Measurements from ENCODE around the genes OR5AN1, MS4A12 and PTGDR2.

GRCh38 chr11:58727054-58727683, 4.6 kb downstream of the GLYAT start:
- RRBS = no CpG with 5 or more reads among the region's 2 CpGs

- RRBS = no CpG with 5 or more reads among the region's 9 CpGs
These were observed 5.9 kb downstream of the FAM111A start for GRCh38 chr11:59148432-59149130.

- RRBS = 19% methylated on average over 3 of the region's 11 CpGs
These were observed 2.1 kb downstream of the DTX4 start for GRCh38 chr11:59173873-59174625.

- RRBS = no CpG with 5 or more reads among the region's 5 CpGs
These were observed 4.7 kb downstream of the MPEG1 start for GRCh38 chr11:59207922-59208621.

DNA sequence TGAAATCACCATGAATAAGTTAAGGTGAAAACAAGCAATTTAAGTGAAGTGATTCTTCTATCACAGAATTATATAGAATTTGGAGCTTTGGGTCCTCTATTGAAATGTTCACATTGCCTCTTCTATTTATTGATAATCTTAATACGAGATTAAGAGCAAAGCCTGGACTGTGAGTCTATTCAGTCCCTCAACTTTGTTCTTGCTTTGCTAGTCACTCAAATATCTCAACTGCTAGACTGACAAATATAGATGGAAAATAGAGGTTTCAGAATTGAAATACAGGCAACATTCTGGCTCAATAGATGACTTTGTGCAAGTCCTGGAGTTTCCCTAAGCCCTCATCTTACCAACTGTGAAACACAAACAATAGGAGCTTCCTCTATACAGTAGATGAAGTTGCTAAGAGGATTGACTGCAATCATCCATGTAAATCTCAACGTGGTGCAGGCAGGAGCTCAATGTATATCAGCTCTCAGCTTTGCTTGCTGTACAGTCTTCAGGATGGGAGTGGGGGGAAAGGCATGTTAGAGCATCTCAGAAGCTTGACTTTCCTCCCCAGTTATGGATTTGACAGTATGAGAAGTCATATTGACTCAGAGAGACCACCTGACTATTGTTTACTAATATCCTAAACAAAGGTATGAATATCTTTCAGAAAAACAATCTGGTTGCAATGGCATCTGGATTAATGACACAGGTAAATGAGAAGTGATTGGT, 6.2 kb upstream of the MPEG1 start:
- RRBS = no CpG with 5 or more reads among the region's 2 CpGs

DNA sequence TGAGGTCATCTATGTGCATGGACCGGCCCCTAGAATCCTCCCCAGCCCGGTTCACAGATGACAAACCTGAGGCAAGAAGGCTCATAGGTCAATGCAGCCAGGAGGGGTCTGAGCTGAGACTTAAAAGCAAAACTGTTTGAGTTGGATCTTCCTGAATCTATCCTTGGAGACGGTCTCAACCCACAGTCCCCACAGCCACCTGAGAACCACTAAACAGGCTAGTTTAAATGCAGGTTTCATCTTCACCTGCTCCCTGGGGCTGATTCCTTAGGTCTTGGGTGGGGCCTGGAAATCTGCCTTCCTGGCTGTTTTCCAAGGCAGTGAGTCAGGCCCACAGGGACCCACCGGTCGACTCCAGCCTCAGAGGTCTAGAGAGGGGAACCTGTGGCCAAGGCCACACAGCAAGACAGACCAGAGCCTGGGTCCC, 55.3 kb upstream of the MPEG1 start:
- RRBS = no CpG with 5 or more reads among the region's 5 CpGs

- RRBS = no CpG with 5 or more reads among the region's 3 CpGs
These were observed at the start of gene OR5AN1 for GRCh38 chr11:59358605-59359075. Gene OR5AN1 (plus strand): TSS chr11:59358895.

DNA sequence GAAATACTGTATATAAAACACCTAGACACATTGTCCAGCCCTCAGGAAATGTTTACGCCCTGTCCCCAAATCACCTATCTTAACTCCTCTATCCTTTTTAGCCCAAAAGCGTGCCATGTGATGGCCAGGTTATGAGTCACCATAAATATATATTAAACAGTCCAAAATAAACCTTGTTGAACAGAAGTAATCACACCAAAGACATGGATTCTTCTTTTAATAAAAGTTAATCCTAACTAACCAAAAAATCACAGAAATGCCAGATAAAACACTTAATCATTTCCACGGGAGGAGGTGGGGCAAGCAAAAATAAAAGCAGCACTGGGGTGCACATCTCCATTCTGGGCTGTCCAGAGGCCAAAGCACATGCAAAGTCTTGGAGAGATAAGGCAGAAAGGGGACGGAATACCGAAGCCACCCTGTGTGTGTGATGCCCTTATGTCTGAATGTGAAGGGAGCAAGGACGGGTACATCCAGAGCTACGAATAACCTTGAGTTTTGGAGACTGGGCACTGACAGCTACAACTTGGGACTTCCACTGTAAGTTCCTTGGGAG, 1.1 kb downstream of the OSBP start:
- RRBS = no CpG with 5 or more reads among the region's 7 CpGs

- RRBS = 2% methylated on average over 13 of the region's 23 CpGs
These were observed 677 bp downstream of the STX3 start for GRCh38 chr11:59755697-59756409.

- RRBS = no CpG with 5 or more reads among the region's 7 CpGs
These were observed 1.6 kb upstream of the MS4A6A start for GRCh38 chr11:60184273-60184997.

DNA sequence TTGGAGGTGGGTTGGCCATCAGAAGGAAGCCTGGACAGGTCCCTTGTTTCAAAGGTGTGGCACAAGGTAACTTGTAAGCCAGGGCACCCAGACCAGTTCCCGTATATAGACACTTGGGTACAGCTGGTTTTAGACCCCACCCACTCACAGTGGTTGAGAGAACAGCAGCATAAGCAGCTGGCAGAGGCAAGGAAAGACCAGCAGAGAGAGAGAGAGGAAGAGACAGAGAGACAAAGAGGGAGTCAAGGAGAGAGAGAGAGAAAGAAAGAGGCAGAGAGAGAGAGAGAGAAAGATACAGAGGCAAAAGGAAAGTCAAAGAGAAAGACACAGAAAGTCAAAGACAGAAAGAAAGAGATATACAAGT, 3.7 kb upstream of the MS4A6A start:
- RRBS = no CpG with 5 or more reads among the region's 1 CpG

DNA sequence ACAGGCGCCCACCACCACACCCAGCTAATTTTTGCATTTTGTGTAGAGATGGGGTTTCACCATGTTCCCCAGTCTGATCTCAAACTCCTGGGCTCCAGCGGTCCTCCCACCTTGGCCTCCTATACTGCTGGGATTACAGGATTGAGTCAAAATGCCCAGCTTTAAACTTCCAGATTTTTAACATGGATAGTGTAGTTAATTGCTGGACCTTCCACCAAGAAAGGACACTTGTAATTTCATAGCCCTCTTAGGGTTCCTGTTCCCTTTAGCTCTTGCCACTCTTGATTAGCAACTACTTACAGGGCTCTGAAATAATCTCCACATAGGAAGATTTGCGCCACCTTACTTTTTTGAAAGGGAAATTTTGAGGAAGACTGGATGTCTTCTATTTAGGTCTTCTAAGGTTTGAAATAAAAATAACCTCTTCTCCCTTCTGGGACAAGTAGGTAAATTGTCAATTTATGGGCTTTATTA, 2.8 kb downstream of the MS4A4A start:
- RRBS = no CpG with 5 or more reads among the region's 3 CpGs

DNA sequence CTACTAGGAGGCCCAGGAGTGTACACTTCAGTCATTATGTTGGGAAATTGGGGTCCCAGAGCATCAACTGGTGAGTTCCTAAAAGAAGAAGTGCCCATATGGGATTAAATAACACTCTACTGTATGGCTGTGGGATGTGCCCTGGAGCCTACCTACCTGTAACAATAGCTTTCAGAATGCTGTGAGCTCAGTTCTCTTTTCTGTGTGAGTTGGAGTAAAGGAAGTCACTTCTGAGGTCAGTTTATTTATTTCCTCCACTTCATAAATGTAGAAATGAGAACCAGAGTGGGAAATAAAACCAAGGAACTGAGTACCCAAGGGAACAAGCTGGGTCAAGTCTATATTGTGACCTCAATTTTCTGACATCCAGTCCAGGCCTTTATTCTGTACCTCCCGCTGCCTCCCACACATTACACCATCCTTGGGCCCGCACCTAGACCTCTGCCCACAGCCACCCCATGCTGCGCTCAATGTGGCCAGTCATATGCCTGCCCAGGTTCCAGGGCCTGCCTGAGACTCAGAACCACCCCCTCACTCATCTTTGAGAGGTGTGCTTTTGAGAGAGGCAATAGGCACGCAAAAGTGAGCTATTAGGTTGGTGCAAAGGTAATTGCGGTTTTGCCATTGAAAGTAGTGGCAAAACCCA, 9.7 kb downstream of the MS4A6E start:
- RRBS = no CpG with 5 or more reads among the region's 5 CpGs

DNA sequence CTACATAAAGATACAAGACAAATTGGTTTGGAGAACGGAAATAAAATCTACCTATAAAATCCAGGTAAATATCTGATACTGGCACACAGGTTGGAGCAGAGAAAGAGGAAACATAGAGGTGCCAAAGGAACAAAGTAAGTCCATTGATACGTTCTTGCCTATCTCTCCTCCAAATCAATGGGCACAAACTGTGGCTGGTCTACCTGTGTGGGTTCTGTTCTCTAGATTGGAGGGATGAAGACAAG, at the start of gene MS4A12:
TSS of gene MS4A12 (plus strand) at position 84 of the 245 bp plus-strand sequence.
- RRBS = no CpG with 5 or more reads among the region's 2 CpGs

DNA sequence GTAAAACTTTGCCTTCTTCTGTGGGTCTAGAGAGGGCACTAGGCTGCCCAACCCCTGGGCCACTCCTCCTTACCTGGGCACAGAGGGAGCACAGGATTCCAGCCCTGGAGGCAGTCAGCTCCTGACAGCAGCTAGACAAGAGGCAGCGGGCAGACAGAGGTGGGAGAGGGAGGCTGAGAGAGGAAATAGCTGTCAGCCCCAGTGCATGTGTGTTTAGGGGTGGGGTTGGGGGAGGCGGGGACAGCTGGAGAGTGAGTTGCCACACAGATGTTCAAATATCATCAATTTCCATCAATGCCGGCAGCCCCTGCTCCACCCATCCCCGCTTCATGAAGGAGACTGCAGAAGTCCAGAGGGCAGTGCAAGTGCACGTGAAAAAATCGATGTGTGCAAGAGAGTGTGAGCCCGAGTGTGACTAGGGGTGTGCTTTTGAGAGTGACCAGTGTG, at the start of gene PTGDR2:
TSS of gene PTGDR2 (minus strand) at position 155 of the 447 bp plus-strand sequence.
- RRBS = no CpG with 5 or more reads among the region's 7 CpGs

DNA sequence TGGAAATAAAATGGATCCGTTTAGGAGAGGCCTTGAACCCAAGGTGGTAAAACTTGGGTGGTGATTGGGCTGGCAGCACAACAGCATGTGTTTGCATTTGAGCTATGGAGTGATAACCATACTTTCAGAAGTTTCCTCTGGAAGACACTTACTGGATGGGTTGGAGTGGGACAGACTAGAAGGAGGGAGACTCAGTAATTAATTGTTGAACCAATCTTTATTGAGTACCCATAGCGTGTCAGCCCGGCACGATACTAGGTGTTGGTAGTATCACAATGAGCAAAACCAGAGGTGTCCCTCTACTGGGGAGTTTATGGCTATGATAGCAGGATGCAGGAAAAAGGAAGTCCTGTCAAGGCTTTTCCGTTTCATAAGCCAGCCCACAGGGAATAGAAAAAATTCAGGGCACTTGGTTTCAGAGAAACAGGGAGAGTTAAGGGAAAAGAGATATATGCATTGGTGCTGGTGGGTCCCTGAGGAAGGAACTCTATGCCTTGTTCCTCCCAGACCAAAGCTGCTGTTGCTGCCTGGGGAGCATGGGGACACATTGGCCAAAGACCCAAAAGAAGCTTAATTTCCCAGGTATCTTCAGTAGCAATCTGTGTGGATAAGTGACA, 3.0 kb upstream of the TMEM109 start:
- RRBS = no CpG with 5 or more reads among the region's 5 CpGs

GRCh38 chr11:60911971-60912372, 2.0 kb upstream of the TMEM109 start:
- RRBS = no CpG with 5 or more reads among the region's 2 CpGs

DNA sequence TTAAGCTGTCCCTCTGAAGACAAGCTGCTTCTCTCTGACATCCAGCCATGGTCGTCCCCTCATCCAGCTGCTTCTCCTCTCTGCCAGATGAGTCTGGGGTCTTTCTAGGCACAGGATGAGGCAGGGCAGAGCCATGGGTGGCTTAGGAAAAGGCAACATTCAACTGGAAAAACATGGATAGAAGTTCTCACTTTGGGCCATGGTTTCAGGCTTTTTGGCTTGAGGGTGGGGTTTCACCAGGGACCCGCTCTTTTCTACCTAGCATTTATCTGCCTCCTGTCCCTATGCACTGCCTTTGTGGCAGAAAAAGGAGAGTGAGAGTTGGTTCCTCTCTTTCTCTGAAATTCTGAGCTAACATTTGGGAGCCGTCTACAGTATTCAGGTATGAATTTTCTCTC, 644 bp upstream of the TMEM109 start:
- RRBS = no CpG with 5 or more reads among the region's 3 CpGs

DNA sequence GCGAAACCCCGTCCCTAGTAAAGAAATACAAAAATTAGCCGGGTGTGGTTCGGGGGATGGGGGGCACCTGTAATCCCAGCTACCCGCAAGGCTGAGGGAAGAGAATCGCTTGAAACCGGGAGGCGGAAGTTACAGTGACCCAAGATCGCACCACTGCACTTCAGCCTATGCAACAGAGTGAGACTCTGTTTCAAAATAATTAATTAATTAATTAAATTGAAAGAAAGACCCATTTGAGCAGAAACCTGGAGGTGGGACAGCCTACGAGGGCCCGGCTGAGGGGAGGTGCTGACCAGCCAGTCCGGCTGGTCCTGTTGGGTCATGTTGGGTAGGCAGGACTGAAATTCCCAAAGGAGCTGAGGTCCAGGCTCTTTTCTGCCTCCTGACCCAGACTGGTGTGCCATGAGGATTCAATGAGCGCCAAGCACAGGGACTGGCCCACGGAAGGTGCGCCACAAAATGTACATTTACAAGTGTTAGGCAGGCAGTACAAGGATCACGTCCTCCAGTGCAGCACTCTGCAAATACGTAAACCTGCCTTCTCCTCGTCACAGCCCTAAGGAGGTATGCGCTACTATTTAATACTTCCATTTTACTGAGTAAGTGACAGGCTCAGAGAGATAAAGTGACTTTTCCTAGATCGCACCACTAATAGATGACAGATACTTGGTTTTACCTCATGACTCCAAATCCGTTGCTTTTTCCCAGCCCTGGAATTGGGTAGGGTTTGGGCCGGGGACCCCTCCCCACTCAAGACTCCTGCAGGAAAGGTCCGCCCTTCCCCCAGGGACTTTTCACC, 9.4 kb downstream of the CD6 start:
- RRBS = 86% methylated on average over 2 of the region's 23 CpGs

DNA sequence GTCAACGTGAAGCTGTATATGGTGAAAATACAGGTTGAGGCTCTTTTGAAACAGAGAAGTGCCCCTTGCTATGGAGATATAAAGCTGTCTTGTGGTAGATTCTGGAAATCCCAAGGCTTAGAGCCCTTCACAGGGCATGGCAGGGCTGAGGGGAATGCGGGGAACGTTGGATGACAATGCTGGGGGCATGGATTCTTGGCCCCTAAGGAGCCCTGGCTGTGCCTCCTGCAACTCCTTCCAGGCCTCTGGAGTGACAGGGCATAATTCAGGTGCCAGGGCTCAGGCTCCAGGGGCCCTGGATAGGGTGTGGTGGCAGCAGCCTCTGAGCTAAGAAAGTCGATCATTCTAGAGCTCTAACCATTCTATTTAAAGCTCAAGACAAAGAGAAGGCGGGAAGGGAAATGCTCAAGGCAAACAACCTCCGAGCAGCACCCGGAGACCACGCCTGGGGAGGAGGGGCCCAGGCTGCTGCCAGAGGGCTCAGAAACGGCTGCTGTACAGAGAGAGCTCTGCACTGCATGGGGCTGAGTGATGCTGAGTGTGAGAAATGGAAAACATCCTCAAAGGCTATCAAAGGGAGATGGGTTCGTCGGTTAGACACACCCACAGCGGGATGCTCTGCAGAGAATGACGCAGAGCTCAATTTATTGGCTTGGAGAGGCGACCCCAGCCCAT, 60.2 kb upstream of the CD5 start:
- RRBS = no CpG with 5 or more reads among the region's 14 CpGs